Measurements from ENCODE around the gene EIF2AK2.

DNA sequence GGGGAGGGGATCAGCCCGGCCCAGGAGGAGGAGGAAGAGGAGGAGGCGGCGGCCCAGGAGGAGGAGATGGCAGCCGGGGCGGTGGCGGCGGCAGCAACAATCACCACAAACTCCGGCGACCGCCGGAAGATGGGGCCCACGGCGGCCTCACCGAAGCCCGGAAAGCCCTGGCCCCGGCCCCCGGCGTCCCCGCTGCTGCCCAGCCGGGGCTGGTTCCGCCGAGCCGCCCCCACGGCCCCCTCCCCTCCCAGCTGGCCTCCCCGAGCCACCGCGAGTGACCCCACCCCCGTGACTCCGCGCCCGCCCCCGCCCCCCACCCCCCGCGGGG is 476 bp downstream of the MEMO1 start:
- RRBS = no CpG with 5 or more reads among the region's 34 CpGs

- RRBS = no CpG with 5 or more reads among the region's 4 CpGs
These were observed 6.7 kb downstream of the YIPF4 start for GRCh38 chr2:32284126-32285162.

GRCh38 chr2:32398492-32398950 is 41.7 kb downstream of the BIRC6 start:
- RRBS = no CpG with 5 or more reads among the region's 4 CpGs

- RRBS = no CpG with 5 or more reads among the region's 3 CpGs
These were observed 87.4 kb downstream of the TTC27 start for GRCh38 chr2:32715163-32715765.

GRCh38 chr2:32756119-32756376 is 128.2 kb downstream of the TTC27 start:
- RRBS = no CpG with 5 or more reads among the region's 6 CpGs

GRCh38 chr2:32977126-32977696 is 30.5 kb downstream of the LTBP1 start:
- RRBS = no CpG with 5 or more reads among the region's 7 CpGs

DNA sequence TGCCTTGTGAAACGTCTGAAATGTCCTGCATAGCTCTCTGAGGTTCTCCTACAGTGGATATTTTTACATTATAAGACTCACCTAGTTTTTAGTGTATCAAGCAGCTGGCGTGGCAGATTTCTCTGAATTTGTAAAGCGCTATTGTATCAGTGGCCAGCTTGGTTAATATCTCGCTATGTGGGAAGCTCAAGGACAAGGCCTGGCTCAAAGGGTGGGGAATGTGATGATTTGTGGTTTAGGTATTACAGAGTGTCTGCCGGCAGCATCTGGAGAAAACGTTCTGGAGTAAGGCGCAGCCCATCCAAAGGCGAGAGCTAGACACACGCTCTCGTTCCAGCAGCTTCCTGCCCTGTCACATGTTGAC is 164.3 kb downstream of the LTBP1 start:
- RRBS = no CpG with 5 or more reads among the region's 10 CpGs

DNA sequence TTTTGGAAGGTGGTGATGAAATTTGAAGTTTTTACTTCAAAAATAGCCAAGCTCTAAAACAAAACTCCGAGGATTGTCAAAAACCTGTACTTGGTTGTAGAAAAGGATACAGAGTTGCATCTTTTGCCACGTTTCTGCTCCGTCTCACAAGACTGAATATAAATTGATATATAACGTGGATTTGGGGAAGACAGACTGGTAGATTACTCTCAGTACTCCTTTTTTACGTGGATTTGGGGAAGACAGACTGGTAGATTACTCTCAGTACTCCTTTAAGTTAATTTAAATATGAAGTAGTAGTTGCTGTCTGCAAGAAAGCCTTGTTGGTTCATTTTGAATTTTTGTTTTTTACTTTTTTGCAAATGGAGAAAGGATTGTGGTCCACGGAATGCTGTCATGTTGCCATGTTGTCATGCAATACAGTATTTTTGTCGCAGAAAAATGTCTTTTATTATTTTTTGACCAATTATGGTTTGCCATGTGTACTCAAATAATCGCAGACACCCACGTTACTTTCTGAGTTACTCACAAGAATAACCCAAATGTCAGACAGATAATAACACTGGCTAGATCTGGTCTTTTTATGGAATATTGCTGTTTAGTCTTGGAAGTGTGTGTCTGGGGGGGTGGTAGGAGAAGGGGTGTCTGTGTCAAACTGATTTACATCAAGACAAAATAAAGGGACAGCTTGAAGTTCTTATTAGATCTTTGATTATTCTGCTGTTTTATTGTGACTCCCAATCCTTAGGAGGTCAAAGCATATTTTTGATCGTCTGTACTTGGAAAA is 188.8 kb downstream of the LTBP1 start:
- RRBS = no CpG with 5 or more reads among the region's 10 CpGs

DNA sequence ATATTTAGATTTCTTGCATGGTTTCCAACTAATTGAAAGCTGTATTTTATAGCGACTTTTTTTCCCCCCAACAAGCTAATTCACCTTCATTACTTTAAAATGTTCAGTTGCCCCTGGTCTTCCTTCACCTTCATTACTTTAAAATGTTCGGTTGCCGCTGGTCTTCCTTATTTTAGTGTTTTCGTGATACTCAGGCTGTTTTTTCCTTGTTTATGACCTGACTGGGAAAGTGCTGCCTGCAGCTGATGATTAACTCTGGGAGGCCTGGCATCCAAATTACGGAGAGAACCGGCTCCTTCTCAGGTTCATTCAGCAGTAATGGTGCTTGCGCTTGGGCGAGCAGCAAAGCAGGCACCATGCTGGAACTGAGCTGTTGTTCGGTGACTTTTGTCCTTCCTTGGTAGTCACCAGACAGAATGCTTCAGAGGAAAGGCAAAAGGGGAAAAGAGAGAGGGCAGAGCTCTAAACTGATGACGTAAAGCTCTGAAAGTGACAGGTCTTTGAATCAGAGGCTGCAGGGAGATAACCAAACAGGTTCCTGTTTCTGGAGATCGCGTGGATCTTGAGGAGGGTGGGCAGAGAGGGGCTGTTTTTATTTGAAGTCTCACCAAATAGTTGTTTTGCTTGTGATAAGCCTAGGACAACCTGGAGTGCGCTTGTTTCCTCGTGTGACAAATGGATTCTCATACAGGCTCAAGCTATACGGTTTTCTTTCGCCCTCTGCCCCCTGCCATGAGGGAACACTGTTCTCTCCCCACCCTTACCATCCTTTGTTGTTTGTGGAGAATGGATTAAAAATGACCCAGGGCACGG is 1.0 kb downstream of the RASGRP3 start:
- RRBS = no CpG with 5 or more reads among the region's 17 CpGs

GRCh38 chr2:36356946-36357889 is 1.6 kb downstream of the CRIM1 start:
- RRBS = 2% methylated on average over 25 of the region's 61 CpGs

- RRBS = no CpG with 5 or more reads among the region's 6 CpGs
These were observed 4.2 kb downstream of the CRIM1 start for GRCh38 chr2:36359531-36360401.

DNA sequence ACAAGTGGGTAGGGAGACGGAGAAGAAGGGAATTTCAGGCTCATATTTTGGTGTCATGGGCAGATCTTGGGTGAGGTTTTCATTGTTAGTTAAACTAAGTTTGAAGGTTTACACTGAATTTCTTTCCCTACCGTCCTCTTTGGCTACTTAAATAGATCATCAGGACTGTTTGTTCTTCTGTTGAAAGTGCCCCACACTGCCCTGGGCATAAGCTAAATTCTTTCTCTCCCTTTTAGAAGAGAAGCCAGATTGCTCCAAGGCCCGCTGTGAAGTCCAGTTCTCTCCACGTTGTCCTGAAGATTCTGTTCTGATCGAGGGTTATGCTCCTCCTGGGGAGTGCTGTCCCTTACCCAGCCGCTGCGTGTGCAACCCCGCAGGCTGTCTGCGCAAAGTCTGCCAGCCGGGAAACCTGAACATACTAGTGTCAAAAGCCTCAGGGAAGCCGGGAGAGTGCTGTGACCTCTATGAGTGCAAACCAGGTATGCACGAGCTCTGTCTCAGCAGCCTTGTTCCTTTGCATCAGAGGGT is 85.5 kb downstream of the CRIM1 start:
- RRBS = no CpG with 5 or more reads among the region's 12 CpGs

DNA sequence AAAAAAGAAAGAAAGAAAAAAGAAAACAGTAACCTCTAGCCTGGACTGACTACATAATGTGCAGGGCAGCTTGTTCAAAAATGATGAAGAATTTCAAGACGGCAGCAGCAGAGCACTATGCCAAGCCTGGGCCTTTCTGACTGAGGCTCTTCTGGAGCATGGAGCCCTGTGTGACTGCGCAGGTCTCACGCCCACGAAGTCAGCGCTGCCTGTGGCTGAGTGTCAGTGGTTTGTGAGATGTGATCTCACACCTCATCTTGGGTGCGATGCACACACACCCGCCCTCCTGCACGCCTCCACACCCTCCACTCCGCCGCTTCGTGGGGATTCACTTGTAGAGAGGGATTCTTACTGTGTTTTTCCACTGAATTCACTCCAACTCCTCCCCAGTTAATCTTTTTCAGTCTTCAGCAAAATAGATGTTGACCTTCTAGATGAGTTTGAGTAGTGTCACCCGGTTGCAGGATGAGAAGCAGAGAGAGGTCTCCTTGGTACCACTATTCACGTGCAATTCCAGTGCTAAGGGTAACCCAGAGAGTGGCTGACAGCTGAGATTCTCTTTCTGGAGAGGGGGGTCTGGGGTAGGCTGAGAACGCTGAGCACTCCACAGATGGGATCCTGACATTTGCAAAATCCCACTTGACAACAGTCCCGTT is 104.0 kb downstream of the VIT start:
- RRBS = no CpG with 5 or more reads among the region's 15 CpGs

GRCh38 chr2:36834950-36835807 is 131.2 kb downstream of the STRN start:
- RRBS = no CpG with 5 or more reads among the region's 5 CpGs

DNA sequence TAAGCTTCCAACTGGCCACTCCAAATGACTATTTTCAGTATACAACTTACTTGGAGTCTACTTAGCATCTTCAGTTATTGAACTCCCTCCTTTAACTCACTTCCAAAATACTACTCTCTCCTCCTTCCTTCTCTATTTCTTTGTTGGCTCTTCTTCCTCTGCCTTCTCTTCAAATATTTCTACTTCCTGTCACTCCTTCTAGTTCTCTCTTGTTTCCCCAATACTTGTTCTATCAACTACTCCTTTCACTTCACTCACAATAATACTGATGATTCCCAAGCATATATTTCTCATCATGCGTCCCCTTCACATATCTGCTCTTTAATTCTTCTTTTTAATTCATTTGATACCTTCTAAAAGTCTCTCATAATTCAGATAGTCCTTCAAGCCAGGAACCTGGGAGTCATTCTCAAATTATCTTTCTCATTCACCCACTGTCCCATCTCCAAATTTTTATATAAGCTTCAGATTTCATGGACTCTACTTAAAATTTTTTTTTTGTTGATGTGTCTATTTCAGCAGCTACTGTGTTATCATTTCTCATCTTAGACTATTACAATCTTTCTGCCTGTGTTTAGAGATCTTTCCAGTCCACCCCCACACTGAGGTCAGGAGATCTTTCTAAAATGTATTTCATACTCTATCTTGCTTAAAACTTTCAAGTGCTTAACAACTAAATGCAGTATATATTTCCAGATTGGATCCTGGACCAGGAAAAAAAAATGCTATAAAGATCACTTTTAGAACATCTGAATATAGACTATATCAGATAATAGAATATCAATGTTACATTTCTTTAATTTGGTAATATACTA is 44.9 kb downstream of the STRN start:
- RRBS = no CpG with 5 or more reads among the region's 1 CpG

DNA sequence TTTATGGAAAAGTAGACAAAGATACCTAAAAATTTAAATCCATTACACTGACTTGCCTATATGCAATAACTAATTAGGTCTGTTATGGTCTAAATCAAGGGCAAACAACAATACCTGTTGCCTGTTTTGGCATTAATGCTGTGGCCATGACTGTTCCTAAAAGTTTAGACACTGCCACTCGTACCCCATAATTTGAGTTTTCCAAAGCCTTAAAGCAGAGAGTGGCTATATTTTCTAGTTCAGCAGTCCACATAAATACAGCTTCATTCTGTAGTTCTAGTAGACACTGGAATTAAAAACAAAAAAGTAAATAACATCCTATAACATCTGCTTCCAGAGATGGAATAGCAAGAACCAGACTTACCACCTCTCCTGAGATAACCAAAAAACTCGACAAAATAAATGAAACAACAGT is 12.2 kb downstream of the HEATR5B start:
- RRBS = no CpG with 5 or more reads among the region's 2 CpGs

DNA sequence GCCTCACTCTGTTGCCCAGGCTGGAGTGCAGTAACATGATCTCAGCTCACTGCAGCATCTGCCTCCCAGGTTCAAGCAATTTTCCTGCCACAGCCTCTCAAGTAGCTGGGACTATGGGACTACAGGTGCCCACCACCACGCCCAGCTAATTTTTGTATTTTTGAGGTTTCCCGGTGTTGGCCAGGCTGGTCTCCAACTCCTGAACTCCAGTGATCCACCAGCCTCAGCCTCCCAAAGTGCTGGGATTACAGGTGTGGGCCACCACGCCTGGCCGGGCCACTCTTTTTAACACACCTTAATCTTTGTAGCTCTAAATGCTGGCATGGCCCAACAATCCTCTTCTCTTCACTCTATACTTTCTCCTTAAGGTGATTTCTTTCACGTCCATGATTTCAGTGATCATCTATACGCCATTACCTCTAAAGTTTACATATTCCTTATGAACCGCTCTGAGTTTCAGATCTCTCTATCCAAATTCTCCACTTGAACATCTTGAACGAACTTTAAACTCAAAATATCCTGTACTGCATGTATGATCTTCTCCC is 4.4 kb downstream of the EIF2AK2 start:
- RRBS = no CpG with 5 or more reads among the region's 8 CpGs

DNA sequence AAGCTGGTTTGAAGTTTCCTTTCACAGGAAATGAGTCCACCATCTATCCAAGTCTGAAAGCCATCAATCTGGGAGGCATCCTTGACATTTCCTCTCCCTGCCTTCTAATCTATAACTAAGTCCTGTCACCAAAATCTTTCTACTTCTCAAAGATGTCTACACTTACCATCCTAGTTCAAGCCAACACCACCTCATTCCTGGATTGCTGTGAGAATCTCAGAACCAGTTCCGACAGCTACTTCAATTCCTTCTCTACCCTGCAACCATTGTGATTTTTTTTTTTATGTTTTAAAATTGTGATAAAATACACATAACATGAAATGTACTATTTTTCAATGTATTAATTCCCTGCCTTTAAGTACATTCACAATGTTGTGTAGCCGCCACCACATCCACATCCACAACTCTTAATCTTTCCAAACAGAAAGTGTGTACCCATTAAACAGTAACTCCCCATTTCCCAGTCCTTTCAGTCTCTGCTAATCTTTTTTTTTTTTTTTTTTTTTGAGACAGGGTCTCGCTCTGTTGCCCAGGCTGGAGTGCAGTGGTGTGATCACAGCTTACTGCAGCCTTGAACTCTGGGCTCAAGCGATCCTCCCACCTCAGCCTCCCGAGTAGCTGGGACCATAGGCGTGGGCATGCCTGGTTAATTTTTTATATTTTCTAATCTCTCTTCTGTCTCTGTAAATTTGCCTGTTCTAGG is 3.8 kb downstream of the EIF2AK2 start:
- RRBS = no CpG with 5 or more reads among the region's 6 CpGs

GRCh38 chr2:37156262-37157501 is at the start of gene EIF2AK2:
Gene EIF2AK2 (minus strand): TSS chr2:37156980.
- RRBS = 2% methylated on average over 33 of the region's 74 CpGs